Bronchial epithelial cell (primary cell): ENCODE measurements around the genes EOMES and CMTM8.

DNA sequence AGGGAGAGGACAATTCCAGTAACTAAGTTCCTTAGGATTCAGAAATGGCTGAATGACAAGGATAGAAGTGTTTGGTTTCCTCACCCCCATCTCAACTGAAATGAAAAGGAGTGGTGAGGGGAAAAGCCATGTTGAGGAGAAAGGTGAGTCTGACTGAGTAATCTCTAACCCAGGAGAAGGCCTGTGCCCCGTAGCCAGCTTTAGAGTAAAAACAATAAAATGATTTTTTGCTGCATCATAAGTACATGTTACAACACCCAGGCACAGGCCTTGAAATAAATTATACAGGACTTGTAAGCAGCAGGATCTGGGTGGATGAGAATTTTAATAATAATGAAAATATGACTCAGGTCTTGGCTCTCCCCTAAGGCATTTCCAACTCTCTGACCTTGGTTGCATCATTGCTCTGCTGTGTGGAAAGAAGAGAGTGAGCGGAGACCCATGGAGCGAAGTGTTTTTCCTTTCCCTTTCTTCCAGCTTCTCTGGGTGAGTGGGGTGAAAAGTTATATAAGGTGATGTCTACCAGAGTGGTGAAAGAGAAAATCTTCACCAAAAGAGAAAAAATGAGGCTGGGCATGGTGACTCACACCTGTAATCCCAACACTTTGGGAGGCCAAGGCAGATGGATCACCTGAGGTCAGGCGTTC, 44.6 kb downstream of the EOMES start:
- RRBS, 2 experiments: no CpG with 5 or more reads among the region's 4 CpGs

- RRBS, 2 experiments: 2% methylated on average over 14 of the region's 30 CpGs
Measured at GRCh38 chr3:27722182-27722601, at the start of gene EOMES. Gene EOMES, minus strand, starts transcription at chr3:27722323.

DNA sequence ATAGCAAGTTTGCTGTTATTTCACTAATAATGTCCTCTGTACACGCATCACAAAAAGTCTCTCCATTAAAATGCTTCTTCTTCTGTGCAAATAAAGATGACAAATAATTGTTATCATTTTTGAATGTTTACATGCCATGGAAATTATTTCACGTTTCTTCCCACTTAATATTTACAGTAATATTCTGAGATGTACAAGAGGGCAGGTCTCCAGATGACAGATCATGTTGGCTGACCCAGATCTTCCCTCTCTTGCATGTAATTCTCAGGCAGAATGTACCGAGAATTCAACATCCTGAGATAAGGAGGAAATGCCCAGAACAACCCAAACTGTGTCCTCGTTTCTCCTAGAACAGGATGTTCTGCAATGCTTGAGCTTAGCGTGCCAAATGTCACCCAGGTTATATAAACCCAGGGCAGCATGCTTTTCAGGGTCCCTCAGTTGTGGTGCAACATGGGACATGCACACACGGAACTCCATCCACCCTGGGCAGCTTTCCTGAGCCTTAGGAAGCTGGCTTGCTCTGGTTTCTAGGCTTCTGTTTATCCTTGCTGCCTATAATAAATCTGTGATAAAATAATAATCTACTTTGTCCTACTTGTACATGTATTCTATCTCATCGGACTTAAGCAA, 102.2 kb upstream of the CMC1 start:
- RRBS, 2 experiments: no CpG with 5 or more reads among the region's 7 CpGs

GRCh38 chr3:29279663-29280097, 1.2 kb upstream of the RBMS3 start:
- RRBS, 2 experiments: no CpG with 5 or more reads among the region's 9 CpGs

DNA sequence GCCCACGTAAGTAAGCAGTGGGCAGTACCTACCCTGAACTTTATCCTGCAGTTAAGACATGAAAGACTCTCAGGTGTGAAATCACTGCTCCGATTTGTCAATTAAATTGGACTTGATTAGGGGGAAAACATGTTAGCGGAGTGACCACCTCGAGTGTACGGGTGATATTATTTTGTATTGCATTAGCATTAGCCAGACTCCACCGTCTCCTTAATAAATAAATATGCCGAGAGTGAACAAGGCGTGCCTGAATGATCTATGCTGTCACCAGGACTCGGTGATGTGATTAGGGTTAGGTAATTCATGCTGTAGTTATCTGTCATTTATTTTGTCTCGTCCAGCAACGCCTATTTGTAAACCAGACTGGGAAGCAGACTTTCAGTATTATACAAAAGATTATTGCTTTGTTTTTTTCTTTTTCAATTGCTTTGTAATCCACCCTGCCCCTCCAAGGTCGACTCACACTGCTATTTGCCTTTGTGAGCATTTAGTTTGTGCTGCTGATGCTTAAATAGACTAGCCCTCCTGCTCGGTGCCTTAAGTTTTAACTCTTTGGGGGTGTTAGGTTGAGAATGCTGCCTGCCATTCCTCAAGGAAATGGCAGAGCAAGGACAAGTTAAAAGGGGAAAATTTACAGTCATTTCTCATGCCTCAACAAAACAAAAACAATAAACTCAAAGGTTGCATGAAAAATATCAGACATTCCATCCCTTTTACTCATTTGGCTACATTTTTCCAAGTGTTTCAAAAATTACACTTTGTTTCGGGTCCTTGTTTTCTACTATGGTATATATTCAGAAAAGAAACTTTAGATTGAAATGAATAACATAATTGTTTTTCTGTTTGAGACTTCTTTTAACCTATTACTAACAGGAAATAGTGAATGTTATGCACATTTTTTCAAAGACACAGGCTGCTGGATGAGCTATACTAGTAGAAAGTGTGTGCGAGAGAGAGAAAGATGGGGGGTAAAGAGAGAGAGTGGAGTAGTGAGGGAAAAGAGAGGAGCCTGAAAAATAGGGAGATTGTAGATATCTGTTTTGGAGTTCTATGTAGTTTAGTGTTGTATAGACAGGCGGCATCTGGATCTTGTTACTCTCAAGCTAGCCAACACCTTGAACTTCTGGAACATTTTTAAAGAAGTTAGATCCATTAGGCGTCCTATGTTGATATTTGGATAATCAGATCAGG, 2.0 kb downstream of the RBMS3 start:
- RRBS, 2 experiments: no CpG with 5 or more reads among the region's 17 CpGs

DNA sequence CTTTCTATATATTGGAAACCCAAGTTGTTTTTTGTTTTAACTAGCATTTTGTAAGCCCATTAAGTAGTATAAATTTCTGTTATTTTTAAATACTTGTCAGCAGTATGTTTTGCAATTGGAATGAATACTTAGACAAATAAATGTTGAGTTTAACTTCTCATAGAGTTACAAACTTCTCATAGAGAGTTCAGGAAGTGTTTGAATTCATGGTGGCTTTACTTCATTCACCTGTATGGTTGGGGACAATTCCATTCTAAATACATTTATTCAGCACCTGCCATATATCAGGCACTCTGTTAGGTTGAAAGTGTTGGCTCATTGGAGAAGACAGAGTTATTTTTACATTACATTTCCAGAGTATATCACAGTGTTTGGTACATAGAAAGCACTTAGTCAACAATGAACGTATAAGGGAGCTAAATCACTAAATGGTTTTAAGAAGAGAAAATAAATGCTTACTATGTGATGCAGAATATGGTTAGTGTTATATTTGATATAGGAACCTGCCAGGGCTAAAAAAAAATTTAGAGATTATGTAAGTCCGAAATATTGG, 27.2 kb downstream of the RBMS3 start:
- RRBS, 2 experiments: no CpG with 5 or more reads among the region's 2 CpGs

DNA sequence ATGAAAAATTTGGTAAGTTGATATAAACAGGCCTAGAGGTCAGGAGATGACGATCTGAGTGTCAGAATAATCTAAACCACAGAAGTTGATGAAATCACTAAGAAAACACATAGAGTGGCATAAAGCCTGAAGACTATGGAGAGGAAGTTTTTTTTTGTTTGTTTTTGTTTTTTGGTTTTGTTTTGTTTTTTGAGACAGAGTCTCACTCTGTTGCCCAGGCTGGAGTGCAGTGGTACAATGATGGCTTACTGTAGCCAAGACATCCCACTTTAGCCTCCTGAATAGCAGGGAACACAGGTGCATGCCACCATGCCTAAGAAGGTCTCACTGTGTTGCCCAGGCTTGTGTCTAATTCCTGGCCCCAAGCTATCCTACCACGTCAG, 235.4 kb downstream of the RBMS3 start:
- RRBS, 2 experiments: no CpG with 5 or more reads among the region's 2 CpGs

DNA sequence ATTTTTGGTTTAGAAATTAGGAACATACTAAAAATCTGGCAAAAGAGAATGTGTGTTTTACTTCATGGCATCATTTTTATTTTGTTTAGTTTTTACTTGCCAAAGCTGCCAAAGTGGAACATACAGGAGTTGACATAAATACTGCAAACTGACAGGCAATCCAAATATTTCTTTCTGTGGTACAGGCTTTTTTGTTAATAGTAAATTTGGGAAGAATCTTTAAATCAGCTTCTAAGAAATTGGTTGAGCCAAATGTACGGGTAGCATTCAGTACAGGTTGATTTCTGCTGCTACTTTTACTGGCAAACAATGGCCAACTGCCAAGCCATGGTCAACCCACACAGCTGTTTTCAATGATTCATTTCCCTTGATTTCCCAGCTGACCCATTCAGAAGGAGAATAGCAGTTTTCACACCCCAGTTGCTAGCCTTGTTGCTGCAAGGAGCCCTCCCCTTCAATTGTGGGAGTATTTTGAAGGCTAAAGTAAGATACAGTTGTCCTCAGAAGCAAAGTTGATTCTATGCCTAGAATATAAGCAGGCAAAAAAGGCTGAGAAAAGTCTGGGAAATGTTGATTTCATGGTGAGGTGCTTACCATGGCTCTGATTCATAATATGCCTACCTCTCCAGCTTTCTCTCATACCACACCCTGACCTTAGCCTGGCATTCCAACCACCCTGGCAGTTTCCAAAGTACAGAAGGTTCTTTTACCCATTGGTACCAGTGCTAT, 320.4 kb upstream of the TGFBR2 start:
- RRBS, 2 experiments: no CpG with 5 or more reads among the region's 1 CpG

GRCh38 chr3:30473356-30473866, 133.0 kb upstream of the TGFBR2 start:
- RRBS, 2 experiments: no CpG with 5 or more reads among the region's 2 CpGs

GRCh38 chr3:30644083-30644576, 37.7 kb downstream of the TGFBR2 start:
- RRBS, 2 experiments: no CpG with 5 or more reads among the region's 6 CpGs

DNA sequence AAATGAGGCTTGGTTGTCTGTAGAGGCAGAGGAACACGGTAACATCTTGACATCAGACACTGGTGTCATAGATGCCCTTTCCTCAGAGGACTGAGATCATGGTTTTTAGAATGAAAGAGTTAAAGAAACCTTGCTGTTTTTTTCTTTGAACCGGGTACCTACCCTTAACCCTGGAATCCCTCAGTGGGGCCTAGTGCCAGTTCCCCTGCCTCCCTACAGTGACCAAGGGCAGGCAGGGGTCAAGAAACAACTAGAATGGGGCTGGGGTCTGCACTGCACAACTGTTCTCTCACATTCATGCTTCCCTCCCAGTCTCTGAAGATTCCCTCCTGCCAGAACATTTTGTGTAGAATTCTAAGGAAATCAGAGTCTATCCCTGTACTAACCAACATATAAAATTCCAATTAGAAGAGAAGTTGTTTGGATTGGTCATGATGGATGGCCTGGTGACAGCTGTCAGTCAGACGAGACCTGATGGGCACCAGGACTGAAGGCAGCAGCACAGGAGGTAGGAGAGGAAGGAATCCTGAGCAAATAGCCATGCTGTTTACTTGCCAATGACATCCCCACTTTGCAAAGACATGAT, 47.9 kb downstream of the TGFBR2 start:
- RRBS, 2 experiments: no CpG with 5 or more reads among the region's 3 CpGs

GRCh38 chr3:30657813-30658341, 51.5 kb downstream of the TGFBR2 start:
- RRBS, 2 experiments: no CpG with 5 or more reads among the region's 3 CpGs

- RRBS, 2 experiments: no CpG with 5 or more reads among the region's 4 CpGs
Measured at GRCh38 chr3:30674071-30674584, 67.7 kb downstream of the TGFBR2 start.

- RRBS, 2 experiments: no CpG with 5 or more reads among the region's 3 CpGs
Measured at GRCh38 chr3:31623445-31624071, 90.8 kb downstream of the STT3B start.

DNA sequence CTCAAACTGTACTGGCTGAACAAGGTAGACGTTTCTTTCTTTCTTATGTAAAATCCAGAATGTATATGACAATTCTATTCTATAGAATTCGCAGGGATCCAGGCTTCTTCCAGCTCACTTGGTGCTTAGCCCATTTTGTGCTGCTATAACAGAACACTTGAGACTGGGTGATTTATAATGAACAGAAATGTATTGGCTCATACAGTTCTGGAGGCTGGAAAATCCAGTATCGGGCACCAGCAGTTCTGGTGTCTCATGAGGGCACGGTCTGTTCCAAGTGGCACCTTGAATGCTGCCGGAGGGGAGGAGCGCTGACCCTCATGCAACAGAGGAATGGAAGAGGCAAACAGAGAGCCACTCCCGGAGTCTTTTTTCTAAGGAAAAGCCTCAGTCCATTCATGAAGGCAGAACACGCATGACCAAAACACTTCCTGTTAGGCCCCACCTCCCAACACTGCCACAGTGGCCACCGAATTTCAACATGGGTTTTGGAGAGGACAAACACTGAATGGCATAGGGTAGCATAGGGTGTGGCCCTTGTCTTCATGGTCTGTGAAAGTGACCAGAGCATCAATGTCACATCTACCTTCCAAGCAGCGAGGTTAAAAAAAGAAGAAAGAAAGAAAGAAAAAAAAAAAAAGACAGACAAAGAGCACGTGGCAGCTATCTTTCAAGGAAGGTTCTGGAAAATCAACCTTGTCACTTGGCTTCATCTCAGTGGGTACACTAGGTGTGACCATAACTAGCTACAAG, 46.0 kb downstream of the GPD1L start:
- RRBS, 2 experiments: 96 to 98% methylated on average over 3 of the region's 11 CpGs

- RRBS, 2 experiments: 0 to 2% methylated on average over 12 to 16 of the region's 92 CpGs
Measured at GRCh38 chr3:32238428-32239211, at the start of gene CMTM8. Gene CMTM8, plus strand, starts transcription at chr3:32238680.

DNA sequence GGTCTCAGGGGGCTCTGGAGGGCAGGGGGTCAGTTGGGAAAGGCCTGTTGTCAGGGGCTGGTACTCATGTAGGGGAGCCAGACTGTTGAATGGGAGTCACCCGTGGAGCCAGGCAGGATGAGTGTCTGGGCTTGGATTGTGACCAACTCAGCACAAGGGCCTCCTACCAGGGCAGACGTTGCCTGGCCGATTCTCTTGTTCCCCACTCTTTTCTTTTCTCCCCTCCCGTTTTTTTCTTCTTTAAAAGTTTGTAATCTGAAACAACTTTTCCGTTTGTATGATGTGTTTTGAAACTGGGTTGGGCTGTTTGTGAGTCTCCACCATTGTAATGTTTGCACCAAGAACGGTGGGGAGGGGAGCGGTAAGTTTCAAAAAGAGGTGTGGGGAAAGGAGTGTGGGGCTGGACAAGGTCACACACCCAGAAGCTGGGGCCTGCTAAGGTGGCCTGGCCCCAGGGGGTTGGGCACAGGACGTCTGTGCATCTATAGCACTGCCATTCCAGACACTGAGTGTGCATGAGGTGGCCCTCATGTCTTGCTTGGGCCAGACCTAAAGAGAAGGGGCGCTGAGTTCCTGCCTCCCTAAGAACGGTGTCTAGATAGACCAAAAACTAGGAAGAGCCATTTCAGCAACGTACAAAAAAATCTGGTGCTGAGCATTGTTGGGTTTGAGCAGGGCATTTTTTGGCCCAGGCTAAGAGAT, 1.2 kb downstream of the CMTM7 start:
- RRBS, 2 experiments: no CpG with 5 or more reads among the region's 11 CpGs

DNA sequence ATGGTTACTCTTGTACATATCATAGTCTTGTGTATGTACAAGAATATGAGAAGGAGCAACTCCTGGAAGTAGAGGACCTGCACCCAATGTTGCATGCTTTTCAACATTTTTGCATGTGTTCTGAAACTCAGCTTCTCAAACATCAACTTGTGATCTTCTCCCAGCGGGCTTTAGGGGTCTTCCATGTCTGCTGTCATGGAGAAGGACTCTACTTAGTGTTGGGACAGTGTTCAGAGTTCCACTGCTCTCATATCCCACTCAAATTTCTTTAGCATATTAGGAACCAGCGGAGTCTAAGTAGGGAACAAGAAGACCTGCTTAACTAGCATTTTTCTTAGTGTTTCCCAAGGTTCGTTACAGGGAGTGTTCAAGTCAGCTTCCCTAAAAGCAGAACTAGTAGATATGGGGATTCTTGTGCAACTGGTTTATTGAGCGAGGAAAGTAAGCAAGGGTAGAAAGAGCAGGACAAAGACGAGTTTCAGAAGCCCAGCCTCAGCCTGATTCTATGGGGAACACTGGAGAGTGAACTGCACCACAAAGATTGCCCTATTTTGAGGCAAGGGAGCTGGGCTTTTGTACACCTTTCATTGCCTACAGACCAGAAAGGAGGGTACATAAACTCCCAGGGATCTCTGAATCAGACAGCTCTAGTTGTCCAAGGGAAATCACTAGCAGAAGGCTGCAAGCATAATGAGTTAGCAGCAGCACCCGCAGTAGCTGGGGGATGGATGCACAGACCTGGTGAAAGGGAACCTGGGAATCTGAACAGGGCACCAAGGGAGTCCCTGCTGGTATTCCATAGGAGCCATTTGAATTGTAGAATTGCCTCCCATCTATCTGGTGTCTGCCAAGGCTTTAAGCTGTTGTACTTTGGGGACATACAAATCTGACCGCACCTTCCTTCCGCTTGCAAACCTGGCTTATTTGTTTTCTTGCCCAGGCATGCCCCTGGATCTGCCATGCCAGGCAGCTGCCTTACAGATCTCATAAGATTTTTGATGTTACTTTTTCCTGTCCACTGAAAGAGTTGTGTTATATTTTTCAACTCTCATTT, 15.0 kb downstream of the CMTM7 start:
- RRBS, 2 experiments: no CpG with 5 or more reads among the region's 8 CpGs

DNA sequence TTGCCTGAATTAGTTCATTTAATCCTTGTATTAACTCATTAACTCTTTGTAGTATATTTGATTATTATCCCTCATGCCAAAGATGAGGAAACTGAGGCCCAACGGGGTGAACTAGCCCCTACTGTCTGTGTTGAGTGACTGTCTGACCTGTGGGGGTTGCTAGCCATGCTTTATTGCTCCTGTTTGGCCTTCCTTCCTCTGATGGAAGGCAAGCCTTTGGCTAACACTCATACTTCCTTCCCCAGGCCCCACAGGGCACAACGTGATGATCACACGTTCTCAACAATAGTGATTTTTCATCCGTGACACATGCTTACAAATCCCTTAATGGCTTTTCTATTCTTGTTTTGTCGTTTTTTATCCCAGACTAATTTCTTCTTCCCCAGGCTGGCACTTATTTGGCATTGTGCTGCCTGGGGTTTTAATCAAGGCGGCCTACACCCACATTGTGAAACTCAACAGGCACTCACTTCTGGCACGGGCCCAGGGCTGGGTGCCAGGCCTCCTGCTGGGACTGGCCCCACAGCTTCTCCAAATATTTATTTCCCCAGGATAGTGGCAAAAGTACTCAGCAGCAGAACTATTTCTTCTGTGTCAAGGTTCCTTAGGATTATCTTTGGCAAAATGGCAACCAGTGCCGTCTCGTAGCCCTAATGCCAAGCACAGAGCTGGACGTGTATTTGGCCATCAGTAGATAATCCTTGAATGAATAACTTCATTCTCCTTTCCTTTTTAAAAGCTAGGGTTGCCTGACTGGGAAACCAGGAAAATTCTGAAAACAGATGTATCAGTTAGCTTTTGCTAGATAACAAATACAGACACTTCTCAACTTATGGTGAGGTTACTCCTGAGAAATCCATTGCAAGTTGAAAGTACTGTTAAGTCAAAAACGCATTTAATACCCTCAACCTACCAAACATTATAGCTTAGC, 30.5 kb downstream of the CMTM7 start:
- RRBS, 2 experiments: no CpG with 5 or more reads among the region's 11 CpGs

- RRBS, 2 experiments: 18 to 20% methylated on average over 23 to 25 of the region's 45 CpGs
Measured at GRCh38 chr3:32821531-32822181, 3.9 kb downstream of the TRIM71 start.